ENCODE data around the genes TMCO5A, RASGRP1 and SRP14.

DNA sequence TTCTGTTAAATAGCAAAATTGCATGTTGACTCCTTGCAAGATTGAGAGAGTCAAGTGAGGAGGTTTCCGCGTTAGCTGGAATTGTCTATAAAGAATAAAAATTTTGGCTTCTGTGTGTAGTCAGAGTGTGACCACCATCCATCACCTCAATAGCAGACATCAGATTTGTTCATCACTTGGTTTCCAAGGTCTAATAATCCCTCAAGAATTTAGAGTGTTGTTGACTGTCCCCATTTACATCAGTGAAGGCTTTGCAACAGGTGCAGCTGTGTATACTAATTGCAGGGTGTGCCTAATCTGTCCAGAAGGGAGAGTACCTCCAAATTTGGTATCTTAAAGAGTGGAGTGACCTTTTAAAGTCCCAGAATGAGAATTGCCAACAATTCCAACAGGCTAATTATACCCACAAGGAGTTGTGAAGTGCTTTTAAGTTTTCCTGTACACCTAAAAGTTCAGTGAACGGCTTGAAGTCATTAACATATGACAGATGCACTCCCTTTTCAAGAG is 26.1 kb downstream of the CDIN1 start:
- PRO-cap = no peak
- RAMPAGE, long total RNA, 5 experiments = no peak in any of the 5 experiments
- RRBS = no CpG with 5 or more reads among the region's 3 CpGs

DNA sequence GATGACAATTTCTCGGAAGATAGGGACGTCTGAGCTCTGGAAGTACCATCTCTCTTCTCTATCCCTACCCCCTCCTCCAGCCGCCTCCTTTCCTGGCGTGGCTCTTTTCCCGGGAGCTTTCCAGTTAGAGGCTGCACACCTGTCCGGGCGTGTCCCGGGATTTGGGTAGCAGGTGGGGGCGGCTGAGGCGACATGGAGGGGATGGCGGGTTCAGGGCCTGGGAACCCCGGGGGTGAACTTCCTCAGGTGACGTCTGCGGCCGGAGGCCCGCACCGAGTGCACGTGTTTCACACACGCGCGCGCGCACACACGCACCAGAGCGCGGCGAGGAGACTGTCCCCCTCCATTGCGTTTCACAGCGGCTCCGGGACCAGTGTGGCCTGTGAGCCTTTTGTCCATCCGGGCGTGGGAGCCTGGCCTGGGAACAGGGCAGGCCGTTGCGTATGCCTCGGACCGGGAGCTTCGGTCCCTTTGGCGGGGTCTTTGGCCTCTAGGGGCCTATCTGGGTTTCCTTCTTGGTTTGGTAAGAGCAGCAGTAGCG is 220.2 kb downstream of the MEIS2 start:
- PRO-cap = no peak
- RAMPAGE, long total RNA, 5 experiments = no peak in any of the 5 experiments
- RRBS = 35% methylated on average over 19 of the region's 39 CpGs

DNA sequence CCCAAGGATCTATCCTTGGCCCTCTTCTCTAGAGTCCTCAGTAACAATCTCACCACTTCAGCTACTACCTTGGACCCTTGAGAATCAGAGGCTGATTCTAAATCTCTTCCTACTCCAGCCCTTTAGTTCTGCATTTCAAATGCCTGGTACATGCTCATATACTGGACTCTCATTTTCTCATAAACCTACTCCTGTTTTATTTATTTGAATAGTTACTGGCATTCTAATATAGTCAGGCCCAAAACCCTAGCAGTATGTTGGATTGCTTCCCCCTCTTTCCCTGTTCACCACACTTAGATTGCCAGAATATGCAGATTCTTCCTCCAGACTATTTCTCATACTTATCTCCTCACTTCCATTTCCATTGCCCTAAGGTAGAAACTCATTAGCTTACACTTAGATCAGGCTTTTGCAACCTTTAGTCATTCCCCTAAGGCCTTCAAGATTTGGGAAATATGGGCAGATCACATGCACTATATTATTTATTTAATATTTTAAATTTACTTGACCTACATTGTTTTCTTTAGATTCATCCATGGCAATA is 99.0 kb downstream of the MEIS2 start:
- PRO-cap = no peak
- RAMPAGE, long total RNA, 5 experiments = start-site peak on the minus strand in 1 of 5 experiments, centred at position 354 of the sequence, 15 reads per replicate

- PRO-cap = no peak
- RAMPAGE, long total RNA, 5 experiments = no peak in any of the 5 experiments
- RRBS = no CpG with 5 or more reads among the region's 2 CpGs
Observed at GRCh38 chr15:37021520-37022089, 78.7 kb downstream of the MEIS2 start.

- PRO-cap = bidirectional peak, plus-strand start at chr15:37098810, minus-strand start at chr15:37098662
- RAMPAGE, long total RNA, 5 experiments = no peak in any of the 5 experiments
- RRBS = 3% methylated on average over 5 of the region's 23 CpGs
Observed at GRCh38 chr15:37098523-37098892, 1.8 kb downstream of the MEIS2 start.

DNA sequence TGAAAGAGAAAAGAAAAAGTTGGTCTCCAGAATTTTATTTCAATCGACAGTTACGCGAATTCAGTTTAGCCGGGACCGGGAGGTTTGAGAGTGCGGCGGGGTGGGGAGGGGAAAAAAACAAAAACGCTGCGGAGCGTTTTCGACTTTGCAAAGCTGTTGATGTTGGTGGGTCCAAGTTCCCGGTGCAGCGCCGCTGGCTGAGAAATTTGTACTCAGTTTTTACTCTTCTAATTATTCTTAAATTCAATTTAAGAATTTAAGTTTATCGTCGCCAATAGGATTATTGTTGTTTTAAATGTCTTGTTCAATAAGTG is 2.4 kb upstream of the MEIS2 start:
- PRO-cap = no peak
- RAMPAGE, long total RNA, 5 experiments = no peak in any of the 5 experiments
- RRBS = 15% methylated on average over 4 of the region's 16 CpGs

DNA sequence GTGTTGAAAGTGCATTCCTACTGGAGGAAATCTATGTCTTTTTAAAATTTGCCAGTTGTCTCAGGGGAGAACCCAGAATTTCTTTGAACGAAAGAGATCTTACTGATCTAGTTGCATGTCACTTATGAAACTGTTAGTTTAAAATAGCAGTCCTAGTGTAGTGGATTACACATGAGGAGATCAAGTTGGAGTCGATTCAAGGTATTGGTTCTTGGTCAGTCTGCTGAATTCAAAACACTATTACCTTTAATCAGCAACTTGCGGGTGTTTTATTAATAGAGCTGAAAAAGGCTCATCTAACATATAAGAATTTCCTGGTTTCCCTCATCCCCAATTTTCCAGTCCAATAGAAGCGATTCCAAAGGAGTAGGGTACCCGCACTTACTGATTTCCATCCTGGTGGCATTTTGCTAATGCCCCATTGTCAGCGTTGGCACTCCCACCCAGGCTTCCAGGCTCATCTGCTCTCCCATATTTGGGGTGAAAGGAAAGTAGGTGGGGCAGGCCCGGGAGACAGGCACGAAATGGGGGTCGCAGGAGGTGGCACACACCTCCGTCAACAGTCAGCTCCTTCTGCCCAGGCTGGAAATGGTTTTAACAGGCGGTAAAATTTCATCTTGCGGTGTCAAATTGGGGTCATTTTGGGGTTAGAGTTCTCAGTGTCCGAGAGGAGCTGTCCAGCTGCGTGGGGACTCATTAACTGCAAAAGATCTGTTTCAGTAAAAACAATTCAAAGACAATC is 3.9 kb upstream of the MEIS2 start:
- PRO-cap = no peak
- RAMPAGE, long total RNA, 5 experiments = no peak in any of the 5 experiments
- RRBS = no CpG with 5 or more reads among the region's 14 CpGs

DNA sequence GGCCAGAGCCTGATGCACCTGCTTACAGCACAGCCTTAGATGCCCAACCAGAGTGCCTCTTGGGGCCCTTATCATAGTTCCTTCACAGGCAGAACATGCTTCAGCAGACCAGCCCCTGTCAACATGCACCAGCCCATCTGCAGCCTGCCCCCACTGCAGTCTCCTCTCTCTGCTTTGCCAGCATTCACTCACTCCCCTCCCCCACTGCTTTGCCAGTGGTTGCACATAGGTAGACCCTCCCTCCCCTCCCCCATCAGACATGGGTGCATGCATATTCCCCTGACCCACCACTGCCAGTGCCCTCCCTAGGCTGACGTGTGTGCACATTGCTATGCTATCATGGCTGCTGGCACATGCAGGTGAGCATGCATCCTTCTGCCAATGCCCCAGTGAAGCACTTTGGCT is 376.2 kb upstream of the TMCO5A start:
- PRO-cap = no peak
- RAMPAGE, long total RNA, 5 experiments = no peak in any of the 5 experiments
- RRBS = no CpG with 5 or more reads among the region's 1 CpG

GRCh38 chr15:37934381-37934783 is at the start of gene TMCO5A:
Gene TMCO5A, plus strand, starts transcription at chr15:37934640.
- PRO-cap = no peak
- RAMPAGE, long total RNA, 5 experiments = no peak in any of the 5 experiments
- RRBS = no CpG with 5 or more reads among the region's 1 CpG

- PRO-cap = no peak
- RAMPAGE, long total RNA, 5 experiments = no peak in any of the 5 experiments
- RRBS = no CpG with 5 or more reads among the region's 2 CpGs
Observed at GRCh38 chr15:38053246-38053710, 118.8 kb downstream of the TMCO5A start.

DNA sequence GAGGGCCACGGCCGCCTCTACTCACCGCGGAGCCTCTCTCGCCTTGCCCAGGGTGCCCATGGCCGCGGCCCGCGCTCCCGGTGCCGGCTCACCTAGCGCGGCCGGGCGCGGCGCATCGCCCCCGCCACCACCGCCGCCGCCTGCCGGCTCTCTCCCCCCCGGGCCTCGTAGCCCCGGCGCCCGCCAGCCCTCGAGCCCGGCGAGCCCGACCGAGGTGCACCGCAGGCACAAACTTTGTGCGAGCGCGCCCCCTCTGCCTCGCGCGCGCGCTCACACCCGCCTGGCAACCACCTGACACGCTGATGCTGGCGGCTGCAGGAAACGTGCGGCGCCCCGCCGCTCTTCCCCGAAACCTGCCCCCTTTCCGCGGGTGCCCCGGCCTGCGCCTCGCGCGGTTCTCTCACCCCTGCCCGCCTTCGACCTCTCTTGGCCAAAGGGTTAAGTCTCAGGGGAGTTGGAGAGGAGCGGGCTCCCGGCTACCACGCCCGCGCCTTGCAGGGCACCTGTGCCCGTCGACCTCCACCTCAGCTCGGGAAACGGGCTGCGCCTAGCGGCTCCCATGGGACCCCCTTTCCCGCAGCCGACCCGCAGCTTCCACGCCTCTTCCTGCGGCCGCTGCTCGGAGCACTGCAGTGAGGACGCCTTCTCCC is at the start of gene RASGRP1:
RASGRP1 (minus strand) TSS at position 246 of the 650 bp plus-strand sequence.
- PRO-cap = bidirectional peak, plus-strand start at position 308 of the sequence, minus-strand start at position 236 of the sequence
- RAMPAGE, long total RNA, 5 experiments = no peak in any of the 5 experiments
- RRBS = 2% methylated on average over 17 of the region's 79 CpGs

GRCh38 chr15:39430039-39430881 is 150.6 kb upstream of the THBS1 start:
- PRO-cap = no peak
- RAMPAGE, long total RNA, 5 experiments = no peak in any of the 5 experiments
- RRBS = no CpG with 5 or more reads among the region's 7 CpGs

GRCh38 chr15:39454172-39454689 is 126.6 kb upstream of the THBS1 start:
- PRO-cap = no peak
- RAMPAGE, long total RNA, 5 experiments = no peak in any of the 5 experiments
- RRBS = no CpG with 5 or more reads among the region's 3 CpGs

GRCh38 chr15:39599383-39599782 is 18.5 kb downstream of the THBS1 start:
- PRO-cap = no peak
- RAMPAGE, long total RNA, 5 experiments = no peak in any of the 5 experiments
- RRBS = no CpG with 5 or more reads among the region's 2 CpGs

DNA sequence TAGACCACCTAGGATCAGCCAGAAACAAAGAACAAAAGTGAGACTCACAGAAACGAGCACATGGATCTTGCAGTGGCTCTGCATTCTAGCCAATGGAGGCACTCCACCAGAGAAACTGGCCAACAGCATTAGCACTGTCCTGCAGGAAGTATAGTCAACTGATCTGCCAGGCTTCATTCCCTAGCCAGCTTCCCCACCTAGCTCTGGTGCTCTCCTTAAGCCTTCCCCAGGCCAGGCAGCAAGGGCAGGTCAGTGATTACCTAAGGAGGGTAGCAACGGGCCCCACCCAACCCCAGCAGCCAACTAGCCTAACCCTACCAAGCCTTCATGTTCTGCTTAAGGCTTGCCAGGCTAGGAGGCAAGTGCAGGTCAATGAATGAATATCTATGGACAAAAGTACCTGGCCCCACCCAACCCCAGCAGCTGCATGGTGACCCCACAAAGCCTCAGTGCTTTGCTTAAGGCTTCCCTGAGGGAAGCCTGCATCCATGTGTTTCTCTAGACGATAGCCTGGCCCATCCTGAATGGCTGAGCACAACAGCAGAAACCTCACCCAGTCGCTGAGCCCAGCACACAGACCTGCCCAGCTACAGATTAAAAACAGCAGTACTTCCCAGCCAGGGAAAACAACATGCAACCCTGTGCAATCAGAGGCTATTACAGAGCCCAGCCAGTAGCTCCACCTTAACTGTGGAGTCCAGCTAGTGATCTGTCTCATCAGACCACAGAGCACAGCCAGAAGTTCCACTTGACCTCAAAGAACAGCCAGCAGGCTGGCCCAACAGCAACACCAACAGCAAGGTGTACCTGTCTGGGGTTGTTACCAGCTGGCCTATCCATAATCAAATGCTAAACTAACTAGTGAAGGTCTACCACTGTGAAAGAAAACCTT is 28.5 kb downstream of the THBS1 start:
- PRO-cap = no peak
- RAMPAGE, long total RNA, 5 experiments = no peak in any of the 5 experiments
- RRBS = no CpG with 5 or more reads among the region's 4 CpGs

DNA sequence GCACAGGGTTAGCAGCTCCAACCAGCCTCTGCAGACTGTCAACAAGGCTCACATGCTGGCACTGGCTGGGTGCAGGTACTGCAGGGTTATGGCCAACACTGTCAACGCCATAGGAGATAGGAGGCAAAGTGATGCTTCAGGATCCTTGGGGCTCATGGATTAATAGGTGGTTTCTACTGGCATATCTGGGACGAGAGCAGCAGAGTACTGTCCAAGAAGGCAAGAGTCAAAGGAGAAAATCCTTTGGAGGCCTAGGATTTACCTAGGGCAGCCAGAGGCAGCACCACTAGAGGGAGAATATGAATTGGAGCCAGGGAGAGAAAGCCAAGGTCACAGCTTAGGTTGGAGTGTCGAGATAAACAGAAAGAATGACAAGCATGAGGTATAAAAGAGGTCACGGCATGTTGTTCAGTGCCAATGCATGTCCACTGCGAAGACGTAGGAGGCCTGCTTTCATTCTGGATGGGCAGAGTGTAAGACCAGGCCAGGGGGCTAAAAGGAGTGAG is 47.1 kb downstream of the THBS1 start:
- PRO-cap = no peak
- RAMPAGE, long total RNA, 5 experiments = no peak in any of the 5 experiments
- RRBS = no CpG with 5 or more reads among the region's 6 CpGs

- PRO-cap = unidirectional peak, minus-strand start at chr15:39629564
- RAMPAGE, long total RNA, 5 experiments = no peak in any of the 5 experiments
- RRBS = no CpG with 5 or more reads among the region's 5 CpGs
Observed at GRCh38 chr15:39629352-39629819, 48.5 kb downstream of the THBS1 start.

GRCh38 chr15:39920507-39921447 is 711 bp upstream of the GPR176 start:
- PRO-cap = bidirectional peak, plus-strand start at chr15:39921088, minus-strand start at chr15:39920912
- RAMPAGE, long total RNA, 5 experiments = start-site peak on the minus strand in 1 of 5 experiments, at chr15:39920891-39920945 at its widest, 12 reads per replicate
- RRBS = 2% methylated on average over 34 of the region's 71 CpGs

DNA sequence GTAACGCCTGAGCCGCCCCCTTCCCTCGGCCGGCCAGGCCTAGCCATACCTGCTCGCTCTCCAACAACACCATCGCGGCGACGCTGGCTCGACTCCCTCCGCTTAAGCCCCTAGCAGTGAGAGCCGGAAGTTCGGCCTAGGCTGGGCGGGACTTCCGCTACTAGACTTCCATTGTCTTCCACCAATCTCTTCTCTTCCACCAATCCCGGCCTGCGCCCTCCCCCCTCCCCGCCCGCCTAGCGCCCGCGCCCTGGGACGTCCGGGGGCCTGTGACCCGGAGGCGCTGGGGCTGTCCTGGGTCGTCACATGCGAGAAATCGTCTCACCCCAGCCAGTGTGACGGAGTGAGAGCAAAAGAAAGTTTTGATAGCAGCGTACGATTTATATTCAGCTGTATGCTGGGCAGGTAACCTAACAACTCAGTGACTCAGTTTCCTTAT is at the start of gene SRP14:
SRP14 (minus strand) TSS at position 138 of the 439 bp plus-strand sequence.
- PRO-cap = bidirectional peak, plus-strand start at position 333 of the sequence, minus-strand start at position 104 of the sequence
- RAMPAGE, long total RNA, 5 experiments = start-site peak on the plus strand in 4 of 5 experiments, centred at positions 263 to 282 of the sequence, 30 to 118 reads per replicate; start-site peak on the minus strand in 5 of 5 experiments, centred at positions 94 to 105 of the sequence, 445 to 10,977 reads per replicate
- RRBS = 3% methylated on average over 16 of the region's 32 CpGs

GRCh38 chr15:40081402-40082459 is 26.9 kb downstream of the BMF start:
- PRO-cap = unidirectional peak, plus-strand start at chr15:40081922
- RAMPAGE, long total RNA, 5 experiments = no peak in any of the 5 experiments
- RRBS = no CpG with 5 or more reads among the region's 17 CpGs